Measurements from ENCODE around the genes CALN1, SPDYE9, BCL7B and BUD23.

DNA sequence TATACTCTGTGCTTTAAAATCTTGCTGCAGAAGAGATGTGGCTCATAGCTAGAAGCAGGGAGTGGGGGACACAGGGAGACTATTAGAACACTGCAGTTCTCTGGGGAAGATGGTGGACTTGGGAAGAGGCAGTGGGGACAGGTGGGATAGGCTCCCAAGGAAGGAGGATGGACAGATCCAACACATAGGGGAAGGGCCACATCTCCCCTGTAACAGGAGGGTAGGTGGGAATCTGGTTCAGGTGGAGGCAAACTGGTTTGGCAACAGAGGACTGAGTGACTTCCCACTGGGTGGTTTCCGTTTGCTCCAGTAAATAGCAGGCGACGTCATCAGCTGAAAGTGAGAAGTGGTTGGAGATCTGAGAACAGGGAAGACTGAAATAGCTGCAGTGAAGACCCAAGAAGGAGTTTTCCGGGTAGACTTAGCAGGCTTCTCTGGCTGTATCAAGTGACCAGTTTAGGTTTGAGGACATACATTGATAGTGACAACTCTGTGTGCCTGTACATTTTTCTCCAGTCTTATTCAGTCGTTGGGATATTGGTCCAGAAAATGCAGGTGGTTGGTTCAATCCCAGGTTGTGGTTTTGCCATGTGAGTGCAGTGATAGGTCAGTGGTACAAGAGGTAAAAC is 504.4 kb downstream of the GALNT17 start:
- PRO-cap = no peak
- RAMPAGE, long total RNA, 4 experiments = no peak in any of the 4 experiments

DNA sequence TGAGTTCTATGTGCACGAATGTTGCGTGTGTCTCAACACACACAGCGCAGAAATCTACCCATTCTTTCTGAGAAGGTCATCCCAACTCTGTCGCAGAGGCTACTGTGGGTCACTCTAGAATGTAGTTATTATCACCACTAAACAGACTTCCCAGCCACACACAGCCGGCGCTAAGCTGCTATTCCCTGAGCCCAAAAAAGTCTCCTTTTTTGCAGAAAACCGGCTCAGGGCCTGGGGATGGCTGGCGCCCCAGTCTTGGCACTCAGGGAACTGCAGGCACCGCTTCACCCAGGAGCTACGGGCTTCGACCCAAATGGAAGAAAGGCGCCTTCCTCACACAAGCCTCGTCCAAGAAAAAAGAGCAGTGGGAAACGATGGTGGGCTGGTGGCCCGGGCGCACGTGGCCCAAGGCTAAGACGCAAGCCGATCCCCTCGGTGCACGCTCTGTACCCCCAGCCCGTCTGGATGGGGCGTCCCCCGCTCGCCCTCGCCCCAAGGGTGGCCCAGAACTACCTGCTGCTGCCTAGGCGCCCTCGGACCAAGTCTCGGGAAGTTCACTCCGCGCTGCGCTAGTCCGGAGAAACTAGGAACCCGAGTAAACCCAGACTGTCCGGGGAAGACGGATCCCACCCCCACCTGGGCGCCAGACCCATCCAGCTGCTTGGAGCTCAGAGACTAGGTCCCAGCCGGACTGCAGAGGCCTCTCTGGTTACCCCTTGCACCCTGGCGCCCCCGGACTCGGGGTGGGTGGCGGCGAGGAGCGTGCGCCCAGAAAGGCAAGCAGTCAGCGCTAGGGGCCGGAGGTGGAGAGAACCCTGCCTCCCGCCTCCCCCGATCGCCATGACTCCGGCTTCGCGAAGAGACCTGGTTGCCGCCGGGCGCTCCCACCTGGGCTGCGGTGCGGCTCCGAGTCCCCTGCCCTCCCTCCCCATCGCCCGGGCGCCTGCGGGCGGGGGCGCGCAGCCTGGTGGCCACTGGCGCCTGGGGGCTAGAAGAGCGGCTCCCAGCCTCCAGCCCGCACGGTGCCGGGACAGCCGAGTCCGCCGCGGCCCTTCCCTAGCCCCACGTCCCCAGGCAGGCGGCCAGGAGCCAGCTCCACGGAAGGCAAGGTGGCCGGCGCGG is 76.4 kb downstream of the CALN1 start:
- PRO-cap = no peak
- RAMPAGE, long total RNA, 4 experiments = no peak in any of the 4 experiments

GRCh38 chr7:72412063-72412685 is at the start of gene CALN1:
TSS of gene CALN1 (minus strand) at chr7:72412338.
- PRO-cap = no peak
- RAMPAGE, long total RNA, 4 experiments = no peak in any of the 4 experiments

- PRO-cap = bidirectional peak, plus-strand start at chr7:72829487, minus-strand start at chr7:72829289; unidirectional peak, minus-strand start at chr7:72829904
- RAMPAGE, long total RNA, 4 experiments = start-site peak on the plus strand in 4 of 4 experiments, at chr7:72829380-72829491 at its widest, 192 to 1,802 reads per replicate
Observed at GRCh38 chr7:72829111-72830058, 1.4 kb upstream of the TYW1B start.

GRCh38 chr7:73085809-73086294 is at the start of gene SPDYE9:
TSS of gene SPDYE9 (minus strand) at chr7:73086038.
- PRO-cap = no peak
- RAMPAGE, long total RNA, 4 experiments = no peak in any of the 4 experiments

DNA sequence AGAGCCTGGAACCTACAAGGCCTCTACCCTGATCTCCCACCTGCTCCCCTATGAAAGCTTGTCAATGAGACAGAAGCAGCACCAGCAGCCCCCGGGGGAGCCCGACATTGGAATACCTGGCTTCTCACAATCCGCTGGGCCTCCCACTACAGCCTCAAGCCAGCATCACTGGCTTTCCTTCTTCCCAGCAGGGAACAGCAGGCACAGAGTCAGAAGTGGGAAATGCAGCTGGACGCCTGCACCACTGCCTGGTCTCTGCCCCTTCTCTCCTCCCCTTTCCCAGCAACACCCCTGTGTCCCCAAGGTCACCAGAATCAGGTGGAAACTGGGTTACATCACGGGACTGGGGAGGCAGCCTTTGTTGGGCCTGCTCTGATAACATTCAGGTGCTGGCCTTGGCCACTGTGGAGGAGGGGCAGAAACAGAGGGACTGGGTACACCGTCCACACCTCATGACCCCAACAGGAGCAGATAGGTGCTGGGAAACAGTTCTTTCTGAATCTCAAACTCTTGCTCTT is 2.5 kb downstream of the TRIM50 start:
- PRO-cap = no peak
- RAMPAGE, long total RNA, 4 experiments = no peak in any of the 4 experiments

GRCh38 chr7:73410238-73410770 is 23.3 kb upstream of the FZD9 start:
- PRO-cap = no peak
- RAMPAGE, long total RNA, 4 experiments = no peak in any of the 4 experiments

DNA sequence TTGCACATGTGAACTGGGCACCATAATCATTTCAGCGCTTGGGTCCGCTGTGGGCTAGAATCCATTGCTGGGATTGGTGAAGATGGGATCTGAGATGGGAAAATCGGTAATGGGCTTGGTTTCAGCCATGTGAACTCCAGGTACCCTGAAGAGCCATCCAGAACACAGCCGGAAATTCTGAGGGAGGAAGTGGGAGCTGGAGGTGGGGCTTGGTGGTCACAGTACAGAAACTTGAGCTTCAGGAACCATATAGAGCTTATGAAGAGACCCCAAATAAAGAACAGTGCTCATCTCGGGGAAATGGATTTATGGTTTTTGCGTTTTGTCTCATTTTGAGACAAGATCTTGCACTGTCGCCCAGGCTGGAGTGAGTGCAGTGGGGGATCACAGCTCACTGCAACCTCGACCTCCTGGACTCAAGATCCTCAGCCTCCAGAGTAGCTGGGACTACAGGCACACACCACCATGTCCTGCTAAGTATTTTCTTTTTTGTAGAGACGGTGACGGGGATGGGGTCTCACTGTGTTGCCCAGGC is 3.5 kb upstream of the BAZ1B start:
- PRO-cap = no peak
- RAMPAGE, long total RNA, 4 experiments = no peak in any of the 4 experiments

DNA sequence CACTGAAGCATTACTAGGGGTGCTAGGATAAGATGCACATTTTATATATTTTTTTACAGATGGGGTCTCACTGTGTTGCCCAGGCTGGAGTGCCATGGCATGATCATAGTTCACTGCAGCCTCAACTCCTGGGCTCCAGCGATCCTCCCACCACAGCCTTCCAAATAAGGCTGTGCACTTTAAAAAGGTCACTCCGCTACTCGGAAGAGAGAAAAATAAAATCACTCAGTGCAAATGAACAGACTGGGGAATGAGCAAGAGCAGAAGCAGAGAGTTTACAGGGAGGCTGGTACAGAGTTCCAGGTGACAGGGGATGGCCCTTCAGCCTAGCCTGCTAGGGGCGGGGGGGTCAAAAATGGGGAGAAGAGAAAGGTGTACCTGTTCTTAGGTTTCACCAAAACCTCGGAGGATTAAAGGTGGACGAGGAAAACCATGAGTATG is 1.8 kb downstream of the BCL7B start:
- PRO-cap = unidirectional peak, plus-strand start at position 238 of the sequence
- RAMPAGE, long total RNA, 4 experiments = no peak in any of the 4 experiments

GRCh38 chr7:73557290-73558302 is at the start of gene BCL7B:
TSS of gene BCL7B (minus strand) at chr7:73557690.
- PRO-cap = bidirectional peak, plus-strand start at chr7:73557374, minus-strand start at chr7:73557236; bidirectional peak, plus-strand start at chr7:73557756, minus-strand start at chr7:73557678; unidirectional peak, minus-strand start at chr7:73558012
- RAMPAGE, long total RNA, 4 experiments = start-site peak on the minus strand in 3 of 4 experiments, at chr7:73557625-73557655 at its widest, 17 to 36 reads per replicate

- PRO-cap = no peak
- RAMPAGE, long total RNA, 4 experiments = no peak in any of the 4 experiments
Observed at GRCh38 chr7:73680086-73681052, 2.9 kb downstream of the DNAJC30 start.

- PRO-cap = bidirectional peak, plus-strand start at chr7:73683597, minus-strand start at chr7:73683418
- RAMPAGE, long total RNA, 4 experiments = start-site peak on the plus strand in 4 of 4 experiments, at chr7:73683591-73683622 at its widest, 26 to 461 reads per replicate
Observed at GRCh38 chr7:73683523-73684500, at the start of gene BUD23. TSS of gene BUD23 (plus strand) at chr7:73683597.

DNA sequence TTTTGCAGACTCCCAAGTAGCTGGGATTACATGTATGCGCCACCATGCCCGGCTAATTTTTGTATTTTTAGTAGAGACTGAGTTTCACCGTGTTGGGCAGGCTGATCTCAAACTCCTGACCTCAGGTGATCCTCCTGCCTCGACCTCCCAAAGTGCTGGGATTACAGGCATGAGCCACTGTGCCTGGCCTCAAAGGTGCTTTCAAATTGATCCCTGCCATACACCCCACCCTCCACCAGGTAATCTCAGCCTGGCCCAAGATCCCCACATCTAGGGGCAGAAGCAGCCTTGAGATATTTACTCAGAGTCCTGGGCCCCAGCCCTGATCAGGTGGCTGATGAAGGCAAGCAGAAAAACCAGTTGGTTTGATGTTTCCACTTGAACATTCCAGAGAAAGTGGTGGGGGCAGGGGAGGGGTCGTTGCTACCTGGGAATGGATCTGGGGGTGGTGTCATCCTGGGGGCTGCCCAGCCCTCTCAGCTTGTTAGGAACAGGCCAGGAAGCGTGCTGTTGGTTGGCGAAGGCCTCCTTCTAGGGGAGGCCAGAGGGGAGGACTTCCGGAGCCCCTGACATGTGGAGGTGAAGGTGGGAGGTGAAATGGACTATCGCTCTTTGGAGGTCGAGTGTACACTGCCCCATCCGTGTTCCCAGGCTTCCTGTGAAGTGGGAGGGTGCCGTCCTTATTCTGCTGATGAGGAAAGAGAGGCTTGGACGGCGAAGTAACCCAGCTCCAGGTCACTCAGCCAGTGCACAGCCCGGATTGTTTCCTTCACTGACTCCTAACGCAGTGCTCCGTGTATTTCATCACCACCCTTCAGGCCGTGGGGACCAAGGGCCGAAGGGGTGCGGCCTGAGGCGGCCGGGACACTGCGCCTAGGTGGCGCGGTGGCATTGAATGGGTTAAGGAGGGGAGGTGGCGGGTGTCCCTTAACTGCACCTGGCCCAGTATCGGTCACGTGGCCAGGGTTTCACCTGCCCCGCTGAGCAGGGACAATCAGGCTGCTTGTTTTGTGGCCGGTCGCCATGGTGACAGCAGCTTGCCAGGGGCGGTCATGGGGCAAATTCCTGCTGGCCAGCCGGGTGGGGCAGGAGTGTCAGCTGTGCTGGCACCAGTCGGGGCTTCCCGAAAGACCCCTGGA is 3.9 kb upstream of the ABHD11 start:
- PRO-cap = no peak
- RAMPAGE, long total RNA, 4 experiments = no peak in any of the 4 experiments

DNA sequence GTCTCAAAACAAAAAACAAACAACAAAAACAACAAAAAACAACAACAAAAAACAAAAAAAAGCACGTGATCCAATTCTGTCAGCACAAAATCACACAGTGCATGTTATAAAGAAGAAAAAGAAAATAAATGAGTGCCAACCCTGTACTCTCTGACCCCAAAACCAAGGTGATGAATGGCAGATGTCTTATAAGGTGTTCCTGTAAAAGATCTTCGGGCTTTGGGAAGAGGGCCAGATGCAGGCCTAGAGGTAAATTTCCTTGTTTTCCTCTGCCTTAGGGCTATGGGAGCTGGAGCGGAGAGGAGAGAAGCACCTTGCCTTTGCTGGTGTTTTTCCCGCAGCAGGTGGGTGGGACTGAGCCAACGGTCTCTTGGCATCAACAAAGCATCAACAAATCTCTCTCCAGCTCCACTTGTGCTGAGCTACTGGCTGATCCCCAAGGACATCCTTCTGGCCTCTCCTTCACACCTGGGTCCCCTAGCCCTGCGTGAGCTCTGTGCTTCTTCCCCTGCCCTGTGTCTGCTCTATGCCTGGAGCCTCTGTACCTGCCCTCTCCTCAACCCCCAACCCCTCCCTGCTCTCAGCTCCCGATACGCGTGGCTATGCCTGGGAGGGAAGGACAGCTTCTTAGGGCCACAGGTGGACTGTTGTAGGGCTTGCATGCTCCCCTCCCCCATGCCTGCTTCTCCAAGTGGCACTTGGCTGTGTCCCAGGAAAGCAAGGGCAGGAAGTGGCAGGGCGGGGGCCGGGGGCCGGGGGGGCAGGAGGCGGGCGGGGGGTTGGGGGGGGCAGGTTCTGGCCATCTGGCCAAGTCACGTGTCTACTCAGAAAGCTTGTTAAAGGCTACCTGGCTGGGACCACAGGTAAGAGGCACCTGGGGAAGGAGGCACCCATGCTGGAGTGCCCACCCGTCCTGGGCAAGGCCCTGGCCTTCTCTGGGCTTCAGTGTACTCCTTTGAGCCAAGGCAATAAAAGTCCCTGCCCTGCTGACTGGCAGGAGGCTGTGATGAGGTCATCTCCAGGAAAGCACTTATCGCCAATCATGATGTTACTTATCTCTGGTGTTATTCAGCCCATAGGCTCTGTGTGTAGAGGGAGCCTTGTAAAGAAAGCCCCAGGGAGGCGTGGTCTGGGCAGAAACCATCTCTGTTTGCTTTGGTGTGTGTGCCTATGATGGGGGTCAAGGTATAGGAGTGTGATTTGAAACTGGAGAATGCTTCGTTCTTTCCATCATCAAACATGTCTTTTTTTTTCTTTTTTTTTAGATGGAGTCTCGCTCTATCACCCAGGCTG is 3.0 kb upstream of the CLDN4 start:
- PRO-cap = bidirectional peak, plus-strand start at position 829 of the sequence, minus-strand start at position 528 of the sequence; bidirectional peak, plus-strand start at position 1,067 of the sequence, minus-strand start at position 937 of the sequence
- RAMPAGE, long total RNA, 4 experiments = no peak in any of the 4 experiments

DNA sequence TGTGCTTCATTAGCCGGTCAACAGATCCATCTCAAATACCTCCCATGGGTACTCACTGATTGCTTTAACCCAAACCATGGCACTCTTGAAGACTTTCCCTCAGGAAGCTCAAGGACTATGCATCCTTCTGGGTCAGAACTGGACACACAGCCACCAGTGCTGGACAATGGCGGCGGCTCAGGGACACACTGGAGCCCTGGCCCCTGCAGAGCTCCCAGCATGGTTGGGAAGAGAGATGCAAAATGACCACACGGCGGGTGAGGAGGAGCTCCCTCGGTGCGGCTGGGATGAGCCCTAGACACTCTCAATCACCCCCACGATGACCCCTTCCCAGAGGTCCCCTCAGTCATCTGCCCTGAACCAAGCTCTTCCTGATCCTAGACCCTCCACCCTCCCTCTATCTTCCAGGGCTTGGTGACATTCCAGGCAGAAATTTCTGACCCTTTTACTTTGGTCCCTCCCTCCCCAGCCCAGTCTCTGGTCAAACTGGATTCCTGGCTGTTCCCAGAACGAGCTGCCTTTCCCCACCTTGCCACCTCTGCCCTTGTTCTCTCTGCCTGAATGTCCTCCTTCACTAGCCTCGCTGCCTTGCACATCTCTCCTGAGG is 1.5 kb upstream of the CLDN4 start:
- PRO-cap = no peak
- RAMPAGE, long total RNA, 4 experiments = no peak in any of the 4 experiments

- PRO-cap = no peak
- RAMPAGE, long total RNA, 4 experiments = no peak in any of the 4 experiments
Observed at GRCh38 chr7:73919192-73919824, 58.3 kb downstream of the TMEM270 start.

DNA sequence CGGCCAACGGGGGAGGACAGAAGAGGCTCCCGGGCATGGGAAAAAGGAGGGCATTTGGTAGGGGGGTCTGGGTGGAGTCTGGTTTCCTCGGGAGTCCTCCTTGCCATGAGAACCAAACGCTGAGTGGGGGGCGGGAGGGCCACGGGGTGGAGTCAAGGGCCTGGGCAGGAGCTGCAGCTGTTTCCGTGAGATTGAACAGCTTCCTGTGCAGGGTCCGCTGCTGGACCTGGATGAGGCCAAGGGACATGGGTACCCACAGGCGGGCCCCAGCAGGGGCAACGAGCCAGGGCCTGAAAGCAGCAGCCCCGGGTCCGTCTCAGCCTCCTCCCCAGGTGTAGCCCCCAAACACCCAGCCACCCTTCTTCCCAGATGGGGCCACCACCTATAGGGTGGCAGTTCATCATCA is 1.4 kb downstream of the ELN start:
- PRO-cap = no peak
- RAMPAGE, long total RNA, 4 experiments = no peak in any of the 4 experiments

GRCh38 chr7:74133641-74134103 is 40.5 kb upstream of the EIF4H start:
- PRO-cap = no peak
- RAMPAGE, long total RNA, 4 experiments = no peak in any of the 4 experiments

DNA sequence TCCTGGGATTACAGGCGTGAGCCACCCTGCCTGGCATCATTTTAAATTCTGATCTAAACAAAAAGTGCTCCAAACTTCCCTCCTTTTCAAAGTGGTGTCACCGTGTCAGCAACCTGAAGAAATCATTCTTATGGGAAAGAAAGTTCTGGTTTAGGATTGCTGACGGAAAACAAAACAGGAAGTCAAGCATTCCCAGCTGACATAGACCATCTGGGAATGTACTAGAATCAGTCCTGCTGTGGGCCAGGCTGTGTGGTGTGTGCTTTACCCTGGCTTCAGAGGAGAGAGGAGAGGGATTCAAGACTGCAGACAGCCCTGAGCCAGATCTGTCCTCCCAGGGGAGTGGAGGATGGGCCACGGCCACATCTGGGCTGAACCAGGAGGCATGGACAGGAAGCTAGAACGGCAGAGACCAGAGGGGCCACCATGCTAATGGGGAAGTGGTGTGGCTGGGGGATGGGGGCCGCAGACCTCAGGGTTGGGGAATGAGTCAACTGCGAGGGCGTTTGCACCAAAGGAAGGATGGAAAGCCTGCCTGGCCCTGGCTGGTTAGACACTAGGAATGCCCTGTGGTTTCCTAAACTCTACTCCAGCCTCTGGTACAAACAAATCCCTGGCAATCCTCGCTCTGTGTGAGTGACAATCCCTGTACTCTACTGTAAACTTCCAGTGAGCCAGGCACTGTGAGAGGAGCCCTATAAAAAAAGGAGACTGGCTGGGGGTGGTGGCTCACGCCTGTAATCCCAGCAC is 16.7 kb upstream of the CLIP2 start:
- PRO-cap = bidirectional peak, plus-strand start at position 230 of the sequence, minus-strand start at position 124 of the sequence
- RAMPAGE, long total RNA, 4 experiments = no peak in any of the 4 experiments

GRCh38 chr7:74371830-74372609 is 81.7 kb upstream of the GTF2IRD1 start:
- PRO-cap = no peak
- RAMPAGE, long total RNA, 4 experiments = no peak in any of the 4 experiments